Sciatic nerve (tissue), 1 donor: ENCODE data around the genes MBD3 and UQCR11.

DNA sequence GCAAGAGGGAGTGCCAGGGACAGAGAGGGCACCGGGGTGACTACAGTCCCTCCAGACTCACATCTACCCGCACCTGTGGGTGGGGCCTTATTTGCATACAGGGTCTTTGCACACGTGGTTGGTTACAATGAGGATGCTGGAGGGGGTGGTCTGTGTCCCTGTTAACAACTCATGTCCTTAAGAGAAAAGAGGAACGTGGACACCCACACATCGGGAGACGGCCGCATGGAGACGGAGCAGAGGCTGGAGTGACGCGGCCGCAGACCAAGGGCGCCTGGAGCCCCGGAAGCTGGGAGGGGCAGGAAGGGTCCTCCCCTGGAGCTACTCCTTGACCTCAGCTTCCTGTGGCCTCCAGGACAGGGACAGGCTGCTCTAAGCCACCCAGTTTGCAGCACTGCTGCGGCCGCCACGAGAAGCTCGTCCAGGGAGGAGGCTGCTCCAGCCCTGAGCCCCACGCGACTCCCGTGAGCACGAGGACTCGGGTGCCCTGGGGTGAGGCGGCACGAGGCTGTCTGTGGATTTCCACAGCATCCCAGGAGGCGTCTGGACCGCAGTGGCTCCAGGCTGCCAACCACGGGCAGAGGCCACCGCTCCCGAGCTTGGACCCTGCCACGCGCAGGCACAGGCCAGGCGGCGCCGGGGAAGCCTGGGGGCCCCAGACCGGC lies 10.9 kb downstream of the SBNO2 start:
- PRO-cap, result bidirectional peak, plus-strand start at position 391 of the sequence, minus-strand start at position 250 of the sequence

DNA sequence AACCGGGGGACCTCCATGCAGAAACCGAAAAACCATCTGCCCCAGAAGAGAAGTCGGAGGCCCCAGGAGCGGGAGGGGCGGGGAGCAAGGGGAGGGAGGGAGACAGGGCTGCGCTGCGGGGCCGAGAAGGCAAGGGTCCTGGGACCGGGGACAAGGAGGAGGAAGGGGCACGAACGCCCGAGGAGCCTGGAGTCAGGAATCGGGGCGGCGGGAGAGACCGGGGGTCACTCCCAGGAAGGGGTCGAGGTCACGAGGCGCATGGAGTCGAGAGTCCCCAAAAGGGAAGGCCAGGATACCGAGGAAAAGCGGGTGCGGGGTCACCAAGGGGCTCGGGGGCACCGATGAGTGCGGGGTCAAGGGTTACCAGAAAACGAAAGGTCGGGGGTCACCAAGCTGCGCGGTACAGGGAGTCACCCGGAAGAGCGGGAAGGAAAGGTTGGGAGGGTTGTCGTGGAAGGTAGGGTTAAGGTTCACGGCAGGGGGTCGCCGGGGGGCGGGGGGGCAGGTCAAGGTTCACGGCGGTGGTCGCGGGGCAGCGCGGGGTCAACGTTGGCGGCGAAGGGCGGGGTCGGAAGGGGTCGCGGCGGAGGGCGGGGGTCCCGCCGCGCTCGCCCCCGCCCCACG lies 528 bp downstream of the SBNO2 start:
- PRO-cap, result bidirectional peak, plus-strand start at position 44 of the sequence, minus-strand start outside the sequence

- PRO-cap, result no peak
Observed at GRCh38 chr19:1208825-1209267, 3.3 kb downstream of the STK11 start.

GRCh38 chr19:1221437-1222010 lies 15.9 kb downstream of the STK11 start:
- PRO-cap, result no peak

GRCh38 chr19:1244248-1245194 lies 3.0 kb downstream of the ATP5F1D start:
- PRO-cap, result bidirectional peak, plus-strand start at chr19:1245424, minus-strand start at chr19:1245111

DNA sequence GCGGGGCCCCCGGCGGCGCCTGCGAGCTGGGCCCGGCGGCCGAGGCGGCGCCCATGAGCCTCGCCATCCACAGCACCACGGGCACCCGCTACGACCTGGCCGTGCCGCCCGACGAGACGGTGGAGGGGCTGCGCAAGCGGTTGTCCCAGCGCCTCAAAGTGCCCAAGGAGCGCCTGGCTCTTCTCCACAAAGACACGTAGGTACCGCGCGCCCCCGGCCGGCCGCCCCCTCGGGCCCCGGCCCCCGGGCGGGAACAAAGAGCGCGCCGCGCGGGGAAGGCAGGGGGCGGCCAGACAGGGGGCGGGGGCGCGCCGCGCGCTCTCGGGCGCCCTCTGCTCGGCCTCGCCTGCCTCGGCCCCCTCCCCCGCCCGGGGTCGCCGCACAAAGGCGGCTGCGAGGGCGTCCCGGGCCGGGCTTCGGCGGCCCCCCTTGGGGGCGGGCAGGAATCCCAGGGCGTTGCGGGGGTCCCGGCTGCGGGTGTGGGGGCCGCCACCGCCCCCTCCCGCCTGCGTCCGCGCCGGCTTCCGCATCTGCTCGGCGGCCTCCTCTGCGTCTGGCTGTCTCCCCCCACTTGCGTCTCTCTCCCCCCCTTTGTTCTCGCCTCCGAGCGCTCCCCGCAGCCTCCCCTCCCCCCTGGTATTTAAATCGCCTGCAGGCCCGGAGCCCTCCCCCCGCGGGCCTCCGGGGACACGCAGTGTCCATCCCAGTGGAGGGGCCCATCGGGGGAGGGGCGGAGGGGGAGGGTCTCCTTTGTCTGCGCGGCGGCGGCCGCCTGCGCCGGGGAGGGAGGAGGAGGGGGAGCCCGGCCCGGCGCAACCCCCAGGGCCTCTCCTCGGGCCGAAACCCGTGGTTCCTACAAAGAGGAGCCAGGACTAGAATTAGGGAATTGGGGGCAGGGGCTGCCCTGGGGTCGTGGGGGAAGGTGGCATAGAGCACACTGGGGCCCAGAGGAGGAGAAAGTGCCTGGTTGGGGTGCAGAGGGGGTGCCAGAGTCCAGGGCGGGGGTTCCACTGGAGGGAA lies 2.3 kb downstream of the MIDN start:
- PRO-cap, result bidirectional peak, plus-strand start at position 259 of the sequence, minus-strand start at position 29 of the sequence; bidirectional peak, plus-strand start at position 668 of the sequence, minus-strand start at position 532 of the sequence

GRCh38 chr19:1254048-1254484 lies 5.7 kb downstream of the MIDN start:
- PRO-cap, result bidirectional peak, plus-strand start at chr19:1254194, minus-strand start at chr19:1254172

GRCh38 chr19:1258009-1258807 lies 9.8 kb downstream of the MIDN start:
- PRO-cap, result unidirectional peak, plus-strand start at chr19:1258192; unidirectional peak, plus-strand start at chr19:1258256; unidirectional peak, plus-strand start at chr19:1258301

GRCh38 chr19:1272804-1273873 lies 2.2 kb upstream of the FAM174C start:
- PRO-cap, result no peak

- PRO-cap, result no peak
Observed at GRCh38 chr19:1379824-1380372, 3.8 kb upstream of the NDUFS7 start.

- PRO-cap, result no peak
Observed at GRCh38 chr19:1395370-1396565, 5.6 kb downstream of the GAMT start.

DNA sequence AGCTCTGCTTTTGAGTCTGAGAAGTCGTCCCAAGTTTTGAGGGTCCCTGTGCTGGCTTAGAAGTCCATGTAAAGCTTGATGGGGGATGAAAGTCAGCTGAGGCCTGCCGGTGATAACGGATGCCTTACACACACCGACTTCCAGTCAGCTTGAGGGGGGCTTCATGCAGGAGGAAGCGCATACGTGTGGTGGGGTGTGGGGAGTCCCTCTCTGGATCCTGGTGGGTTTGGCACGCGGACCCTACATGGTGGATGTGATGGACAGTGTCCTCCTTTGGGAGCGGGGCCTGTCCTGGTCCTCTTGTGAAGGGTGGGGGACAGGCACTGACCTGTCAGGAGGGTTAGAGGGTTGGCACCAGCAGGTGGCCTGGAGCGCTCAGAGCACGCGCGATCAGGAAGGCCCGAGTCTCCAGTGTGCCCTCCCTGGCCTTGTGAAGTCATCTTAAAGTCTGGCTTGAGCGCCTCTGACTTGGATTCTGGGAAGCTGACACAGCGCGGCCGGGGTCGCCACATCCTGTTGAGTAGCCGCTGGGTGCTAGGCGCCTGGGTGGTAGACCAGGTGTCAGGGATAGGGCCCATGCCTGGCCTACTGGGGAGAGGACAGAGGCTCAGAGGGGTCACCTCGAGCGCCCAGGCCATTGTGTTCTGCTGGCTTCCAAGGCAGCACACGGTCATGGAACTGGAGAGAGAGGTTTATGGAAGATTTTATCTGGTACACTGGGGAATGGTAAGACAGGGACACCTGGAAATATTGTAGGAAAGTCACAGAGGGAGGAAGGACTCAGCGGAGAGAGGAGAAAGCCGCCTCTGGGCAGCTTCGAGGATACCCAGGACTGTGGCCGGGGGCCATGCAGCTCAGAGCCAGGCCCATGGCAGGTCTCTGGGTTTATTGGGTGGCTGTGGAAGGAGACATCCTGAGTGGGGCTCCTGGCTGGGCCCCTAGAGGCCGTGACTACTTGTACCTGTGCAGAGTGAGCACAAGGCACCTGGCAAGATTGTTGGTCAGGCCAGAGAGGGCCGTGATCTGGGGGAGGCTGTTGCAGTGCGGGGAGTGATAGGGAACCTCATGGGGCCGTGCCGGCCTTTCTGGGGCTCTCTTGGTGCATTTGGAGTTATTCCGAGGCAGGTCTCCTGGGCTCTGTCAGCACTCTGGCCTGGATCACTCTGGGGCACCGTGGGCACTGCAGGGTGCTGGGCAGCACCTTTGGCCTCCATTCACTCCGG lies 3.1 kb downstream of the DAZAP1 start:
- PRO-cap, result bidirectional peak, plus-strand start at position 637 of the sequence, minus-strand start at position 415 of the sequence

- PRO-cap, result no peak
Observed at GRCh38 chr19:1412466-1412718, 5.0 kb downstream of the DAZAP1 start.

DNA sequence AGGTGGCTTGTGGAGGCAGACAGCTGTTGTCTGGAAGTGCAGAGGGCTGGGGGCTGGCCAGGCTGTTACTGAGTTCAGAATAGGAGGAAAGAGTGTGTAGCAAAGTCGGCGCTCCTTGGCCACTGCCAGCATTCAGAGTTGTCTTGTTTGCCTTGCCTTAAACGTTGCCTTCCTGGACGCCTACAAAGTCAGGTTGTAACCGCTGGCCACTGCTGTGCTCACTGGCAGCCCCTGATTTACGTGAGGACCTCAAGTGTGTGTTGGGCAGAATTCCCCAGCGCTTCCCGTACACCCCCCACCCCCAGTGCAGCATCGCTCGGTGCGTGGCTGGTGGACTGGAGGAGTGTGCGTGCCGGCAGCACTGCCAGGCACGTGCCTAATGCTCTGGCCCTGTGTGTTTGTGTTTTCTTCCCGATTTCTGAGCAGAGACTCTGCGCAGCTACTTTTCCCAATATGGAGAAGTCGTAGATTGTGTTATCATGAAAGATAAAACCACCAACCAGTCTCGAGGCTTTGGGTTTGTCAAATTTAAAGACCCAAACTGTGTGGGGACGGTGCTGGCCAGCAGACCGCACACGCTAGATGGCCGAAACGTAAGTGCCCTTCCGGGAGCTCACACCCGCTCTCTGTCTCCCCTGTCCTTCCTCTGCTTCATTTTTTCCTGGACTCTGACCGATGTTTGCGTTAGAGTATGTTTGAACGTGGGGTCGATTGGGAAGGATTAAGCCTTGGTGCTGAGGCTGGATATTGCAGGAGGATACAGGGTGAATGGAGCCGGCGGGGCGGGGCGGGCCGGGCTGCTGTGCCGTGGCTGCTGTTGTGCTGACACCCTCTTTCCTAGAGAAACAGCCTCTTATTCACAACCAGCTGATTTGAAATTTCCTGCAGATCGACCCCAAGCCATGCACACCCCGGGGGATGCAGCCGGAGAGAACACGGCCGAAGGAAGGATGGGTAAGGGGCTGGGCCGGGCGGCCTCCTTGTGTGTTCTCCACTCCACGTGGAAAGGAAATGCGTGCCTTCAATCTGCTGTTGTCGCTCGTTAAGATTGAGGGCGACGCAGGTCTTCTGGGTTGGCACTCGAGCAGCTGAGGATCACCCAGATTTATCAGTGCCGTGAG lies 10.8 kb downstream of the DAZAP1 start:
- PRO-cap, result no peak

GRCh38 chr19:1448957-1449422 lies 931 bp upstream of the APC2 start:
- PRO-cap, result no peak

GRCh38 chr19:1472797-1473781 lies 5.9 kb downstream of the C19orf25 start:
- PRO-cap, result no peak

GRCh38 chr19:1592092-1592585 lies 526 bp downstream of the MBD3 start:
- PRO-cap, result bidirectional peak, plus-strand start at chr19:1592417, minus-strand start at chr19:1592331

DNA sequence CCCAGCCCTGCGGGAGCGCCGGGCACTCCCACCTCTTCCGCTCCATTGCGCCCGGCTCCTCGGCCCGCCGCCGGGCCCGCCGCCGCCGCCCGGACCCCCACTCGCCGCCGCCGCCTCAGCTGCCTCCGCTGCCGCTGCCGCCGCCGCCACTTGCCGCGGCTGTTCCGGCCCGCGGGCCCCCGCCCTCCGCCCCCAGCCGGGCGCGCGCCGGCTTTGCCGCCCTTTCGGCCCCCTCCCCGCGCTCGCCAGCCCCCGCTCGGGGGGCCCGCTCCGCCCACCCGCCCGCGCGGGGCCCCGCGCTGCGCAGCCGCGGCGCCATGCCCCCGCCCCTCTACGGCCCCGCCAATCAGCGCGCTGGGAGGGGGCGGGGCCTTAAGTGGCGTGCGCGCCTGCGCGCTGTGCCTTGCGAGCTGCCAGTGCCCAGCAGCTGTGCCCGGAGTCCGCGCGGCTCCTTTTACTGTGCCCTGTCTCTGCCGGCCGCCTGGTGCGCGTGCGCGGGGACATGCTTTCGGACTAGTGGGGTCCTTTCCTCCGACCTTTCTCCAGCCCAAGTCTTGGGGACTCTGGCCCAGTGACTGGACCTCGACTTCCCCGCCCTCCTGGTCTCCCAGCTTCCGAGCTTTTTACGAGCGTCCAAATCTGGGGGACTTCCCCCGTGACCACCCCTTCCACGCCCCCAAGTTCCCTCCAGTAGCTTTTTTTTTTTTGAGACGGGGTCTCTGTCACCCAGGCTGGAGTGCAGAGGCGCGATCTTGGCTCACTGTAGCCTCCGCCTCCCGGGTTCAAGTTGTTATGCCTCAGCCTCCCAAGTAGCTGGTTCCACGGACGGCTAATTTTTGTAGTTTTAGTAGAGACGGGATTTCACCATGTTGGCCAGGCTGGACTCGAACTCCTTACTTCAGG lies at the start of gene MBD3:
Gene MBD3, minus strand, starts transcription at position 280 of the 903 bp plus-strand sequence.
- PRO-cap, result bidirectional peak, plus-strand start at position 416 of the sequence, minus-strand start at position 215 of the sequence

DNA sequence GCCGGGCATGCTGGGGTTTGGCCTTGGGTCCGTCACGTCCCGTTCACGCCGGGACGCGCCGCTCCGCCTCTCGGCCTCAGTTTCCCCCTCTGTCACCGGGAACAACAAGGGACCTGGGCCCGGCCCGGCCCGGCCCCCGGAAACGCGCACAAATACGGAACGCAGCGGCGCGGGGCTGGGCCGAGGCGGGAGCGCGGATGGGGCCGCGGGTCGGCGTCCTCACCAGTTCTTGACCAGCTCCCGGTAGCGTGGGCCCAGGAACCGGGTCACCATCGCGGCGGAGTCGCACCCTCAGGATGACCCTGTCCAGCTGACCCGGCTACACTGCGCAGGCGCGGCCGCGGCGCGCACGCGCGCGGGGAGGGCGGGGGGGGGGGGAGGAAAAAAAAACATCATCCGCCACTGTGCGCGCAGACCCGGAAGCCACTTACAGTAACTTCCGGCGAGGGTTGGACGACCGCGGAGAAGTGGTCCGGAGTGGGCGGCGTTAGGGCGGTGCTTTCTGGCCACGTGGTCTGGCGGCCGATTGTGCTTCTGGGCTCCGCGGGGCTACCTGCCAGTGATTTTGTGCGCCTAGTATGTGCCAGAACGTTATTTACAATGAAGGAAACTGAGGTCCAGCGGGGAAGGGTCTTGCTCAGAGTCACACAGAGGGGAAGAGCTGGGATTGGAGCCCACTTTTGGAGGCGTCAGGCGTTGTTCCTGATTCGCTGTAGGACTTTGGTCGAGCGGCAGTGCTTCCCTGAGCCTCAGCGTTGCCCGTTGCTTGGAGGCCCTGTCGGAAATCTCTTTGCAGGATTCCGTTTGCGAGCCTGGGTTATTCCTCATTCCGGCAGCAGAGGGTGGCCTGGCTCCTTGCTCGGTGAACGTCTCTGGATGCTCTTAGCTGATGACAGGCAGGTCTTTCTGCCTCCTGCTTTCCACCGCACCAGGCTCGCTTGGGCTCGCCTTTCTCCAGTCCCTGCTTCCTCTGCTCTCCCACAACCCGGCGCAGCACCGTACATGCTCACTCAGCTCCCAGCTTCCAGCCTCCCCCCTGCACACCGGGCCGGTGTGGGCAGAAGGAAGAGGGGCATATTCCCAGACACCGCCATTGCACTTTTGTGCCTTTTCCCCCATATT lies at the start of gene UQCR11:
Gene UQCR11, minus strand, starts transcription at position 326 of the 1,122 bp plus-strand sequence.
- PRO-cap, result bidirectional peak, plus-strand start at position 525 of the sequence, minus-strand start at position 298 of the sequence; bidirectional peak, plus-strand start at position 827 of the sequence, minus-strand start at position 757 of the sequence

GRCh38 chr19:1610271-1610950 lies 5.1 kb upstream of the UQCR11 start:
- PRO-cap, result no peak